Temporal lobe (tissue), 2 donors: ENCODE measurements around a stretch of chr12.

DNA sequence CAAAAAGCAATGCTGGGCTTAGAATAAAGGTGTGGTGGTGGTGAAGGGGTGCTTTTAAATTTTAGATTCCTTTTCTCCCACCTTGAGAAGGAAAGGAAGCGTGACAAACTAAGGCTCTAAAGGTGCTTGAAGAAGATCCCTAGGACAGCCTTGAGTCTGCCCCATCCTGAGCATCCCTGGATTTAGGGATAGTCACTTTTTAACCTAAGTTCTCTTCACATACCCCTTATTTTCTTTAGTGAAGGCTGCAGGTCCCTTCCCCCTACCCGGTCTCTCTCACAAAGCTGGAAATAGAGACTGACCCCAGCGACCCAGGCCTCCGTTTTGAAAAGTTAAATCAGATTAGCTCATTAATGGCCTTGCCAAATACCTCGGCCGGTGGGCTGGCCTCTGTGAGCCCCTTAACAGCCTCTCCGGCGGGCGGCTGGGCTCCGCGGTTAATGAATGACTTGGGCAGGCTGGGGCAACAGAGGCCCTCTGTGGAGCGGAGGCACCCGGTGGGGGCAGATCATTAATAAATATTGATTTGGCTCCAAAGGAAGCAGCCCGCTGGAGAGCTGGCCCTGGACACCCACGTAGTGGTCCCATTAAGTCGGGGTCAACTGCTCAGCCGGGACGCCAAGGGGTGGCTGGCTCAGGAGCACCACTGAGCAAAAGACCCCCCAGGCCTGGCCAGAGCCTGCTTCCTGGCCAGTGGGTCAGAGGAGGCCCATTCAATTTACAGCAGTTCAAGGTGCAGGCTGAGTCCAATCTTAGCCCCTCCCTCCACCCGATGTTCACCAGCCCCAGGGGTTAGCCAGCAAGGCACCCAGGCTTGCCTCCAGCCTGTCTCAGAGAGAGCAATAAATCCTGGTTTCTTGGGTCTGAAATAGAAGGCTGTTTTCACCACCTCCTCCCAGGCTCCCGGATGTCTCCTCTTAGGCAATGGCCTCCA is 31.8 kb downstream of the PAH start:
- RAMPAGE, long total RNA: no peak

GRCh38 chr12:103580252-103580600 is 6.8 kb upstream of the STAB2 start:
- RAMPAGE, long total RNA: no peak

DNA sequence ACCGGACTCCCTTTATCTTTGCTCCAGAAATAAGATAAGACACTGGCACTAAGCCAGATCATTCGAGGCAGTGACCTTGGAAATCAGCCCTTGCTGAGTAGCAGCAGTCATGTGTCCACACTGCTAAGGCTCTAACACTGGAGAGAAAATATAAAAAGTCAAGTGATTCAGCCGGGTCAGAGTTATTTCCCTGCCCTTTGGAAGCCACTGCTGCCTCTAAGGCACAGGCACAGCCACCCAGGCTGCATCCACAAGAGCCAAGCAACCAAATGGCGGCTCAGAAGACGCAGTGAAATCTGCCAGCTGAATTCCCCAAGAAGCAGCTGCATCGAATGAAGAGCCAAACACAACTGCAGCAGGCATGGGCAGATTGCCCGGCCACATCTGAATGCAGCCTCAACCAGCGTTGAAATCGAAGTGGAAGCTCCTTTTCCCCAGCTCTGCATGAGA is 40.7 kb downstream of the NT5DC3 start:
- RAMPAGE, long total RNA: no peak

GRCh38 chr12:104291599-104291956 is 12.0 kb upstream of the EID3 start:
- RAMPAGE, long total RNA: no peak

DNA sequence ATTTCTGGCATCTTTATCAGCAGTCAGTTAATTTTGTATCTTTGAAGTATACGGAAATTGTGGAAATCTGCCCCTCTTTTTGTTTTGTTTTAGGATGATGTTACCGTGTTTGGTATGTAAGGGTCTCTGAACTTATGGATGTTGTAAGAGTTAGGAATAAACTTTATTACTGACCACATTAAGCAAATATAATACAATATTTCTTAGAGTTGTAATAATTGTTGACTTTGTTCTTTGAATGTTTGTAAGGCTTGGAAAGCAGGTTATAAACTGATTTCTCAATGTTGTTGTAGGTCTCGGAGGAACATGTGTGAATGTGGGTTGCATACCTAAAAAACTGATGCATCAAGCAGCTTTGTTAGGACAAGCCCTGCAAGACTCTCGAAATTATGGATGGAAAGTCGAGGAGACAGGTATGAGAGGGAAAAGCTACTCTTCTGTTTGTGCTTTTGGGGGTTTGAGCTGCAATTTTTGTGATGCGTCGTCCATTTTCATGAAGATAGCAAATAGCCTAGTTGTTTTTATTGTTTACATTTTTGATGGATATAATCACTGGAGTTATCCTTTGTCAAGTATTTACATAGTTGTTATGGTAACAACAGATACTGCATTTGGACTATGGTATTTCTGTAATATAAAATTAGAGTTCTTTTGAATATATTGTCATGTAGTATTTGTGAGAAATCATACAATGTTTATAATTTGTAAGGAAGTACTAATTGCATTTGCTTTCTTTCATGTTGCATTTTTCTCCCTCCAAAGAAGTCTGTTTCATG is 12.1 kb downstream of the EID3 start:
- RAMPAGE, long total RNA: no peak

GRCh38 chr12:104505149-104505820 is 48.5 kb downstream of the CHST11 start:
- RAMPAGE, long total RNA: no peak

GRCh38 chr12:104582567-104583375 is 126.0 kb downstream of the CHST11 start:
- RAMPAGE, long total RNA: no peak

GRCh38 chr12:104655698-104656103 is 199.0 kb downstream of the CHST11 start:
- RAMPAGE, long total RNA: no peak

DNA sequence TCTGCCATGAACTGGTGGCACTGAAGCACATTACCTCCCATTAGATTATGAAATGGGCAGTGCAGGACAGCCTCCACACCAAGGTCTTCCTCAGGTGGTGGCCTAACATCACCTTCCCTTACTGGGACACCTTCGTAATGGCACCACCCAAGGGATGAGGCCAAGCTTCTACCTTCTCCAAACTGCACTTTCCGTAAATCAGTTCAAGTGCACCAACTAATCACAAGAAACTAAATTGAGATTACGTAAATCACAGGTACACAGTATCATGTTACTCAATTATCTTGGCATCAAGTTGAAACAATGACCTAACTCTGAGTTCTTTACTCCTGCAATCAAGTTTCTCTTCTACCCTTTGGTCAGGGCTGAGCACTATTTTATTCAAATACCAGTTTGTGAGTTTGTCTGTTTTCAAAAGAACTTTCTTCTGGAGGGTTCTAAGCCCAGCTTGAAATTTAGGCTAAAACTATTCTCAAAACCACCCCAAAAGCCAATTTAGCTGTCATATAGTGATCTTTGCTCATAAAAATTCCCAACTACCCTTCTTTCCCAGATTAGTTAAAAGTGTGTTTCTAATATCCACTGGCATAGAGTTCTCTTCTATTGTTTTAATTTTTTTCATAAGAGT is 13.7 kb downstream of the SLC41A2 start:
- RAMPAGE, long total RNA: no peak

DNA sequence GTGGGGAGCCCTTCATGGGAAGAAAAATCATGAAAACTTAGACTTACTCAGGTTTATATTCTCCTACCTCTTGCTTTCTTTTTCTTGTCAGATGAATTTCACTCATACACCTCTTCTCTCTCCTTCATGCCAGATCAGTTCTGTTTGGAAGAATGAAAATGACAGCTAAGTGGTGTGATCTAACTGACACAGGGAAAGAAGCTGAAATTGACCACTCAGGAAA is 3.7 kb upstream of the C12orf75 start:
- RAMPAGE, long total RNA: no peak

DNA sequence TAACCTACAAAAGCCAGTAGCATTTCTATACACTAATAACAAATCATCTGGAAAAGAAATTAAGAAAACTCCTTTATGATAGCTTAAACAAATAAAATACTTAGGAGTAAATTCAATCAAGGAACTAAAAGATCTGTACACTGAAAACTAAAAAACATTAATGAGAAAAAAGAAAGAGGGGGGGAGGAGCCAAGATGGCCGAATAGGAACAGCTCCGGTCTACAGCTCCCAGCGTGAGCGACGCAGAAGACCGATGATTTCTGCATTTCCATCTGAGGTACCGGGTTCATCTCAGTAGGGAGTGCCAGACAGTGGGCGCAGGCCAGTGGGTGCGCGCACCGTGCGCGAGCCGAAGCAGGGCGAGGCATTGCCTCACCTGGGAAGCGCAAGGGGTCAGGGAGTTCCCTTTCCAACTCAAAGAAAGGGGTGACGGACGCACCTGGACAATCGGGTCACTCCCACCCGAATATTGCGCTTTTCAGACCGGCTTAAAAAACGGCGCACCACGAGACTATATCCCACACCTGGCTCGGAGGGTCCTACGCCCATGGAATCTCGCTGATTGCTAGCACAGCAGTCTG is 297.7 kb downstream of the C12orf75 start:
- RAMPAGE, long total RNA: no peak

DNA sequence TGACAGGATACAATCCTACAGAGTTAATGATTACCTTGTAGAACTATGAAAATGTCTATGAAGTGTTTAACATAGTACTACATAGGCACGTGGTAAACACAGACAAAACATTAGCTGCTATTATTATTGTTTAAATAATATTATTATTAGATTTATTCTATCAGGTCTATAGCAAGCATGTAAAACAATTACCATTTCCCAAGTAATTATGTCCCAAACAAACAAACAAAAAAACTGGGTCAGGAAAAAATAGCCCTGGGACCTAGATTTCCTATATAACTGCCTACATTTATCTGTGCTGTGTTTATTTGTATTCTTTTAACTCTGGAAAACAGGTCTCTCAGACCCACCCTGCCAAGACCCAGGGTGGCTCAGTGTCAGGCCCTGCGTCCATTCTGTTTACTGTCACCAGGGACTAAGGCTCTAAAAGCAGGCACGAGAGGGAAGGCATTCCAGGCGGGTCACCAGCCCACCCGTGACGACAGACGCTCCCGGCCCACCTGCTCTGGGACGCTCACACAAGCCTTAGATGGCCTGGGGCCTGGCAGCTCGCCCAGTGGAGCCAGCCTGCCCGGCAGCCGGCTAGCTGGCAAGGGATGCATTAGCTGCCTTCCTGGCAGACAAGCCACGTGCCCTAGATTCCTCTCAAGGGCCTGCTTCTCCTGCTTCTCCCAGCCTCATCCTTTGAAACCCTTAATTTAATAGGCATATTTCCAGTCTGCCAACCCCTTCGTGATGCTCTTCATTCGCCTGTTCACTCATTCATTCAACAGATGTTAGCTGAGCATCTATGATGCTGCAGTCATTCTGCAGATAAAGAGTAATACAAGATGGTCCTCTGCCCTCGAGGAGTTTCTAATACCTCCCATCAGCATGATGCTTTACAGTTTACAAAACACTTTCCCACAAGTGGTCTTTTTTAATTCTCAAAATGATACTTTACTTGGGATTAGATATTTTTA is 9.2 kb upstream of the NUAK1 start:
- RAMPAGE, long total RNA: no peak

GRCh38 chr12:106279448-106280026 is 23.0 kb upstream of the TCP11L2 start:
- RAMPAGE, long total RNA: no peak

DNA sequence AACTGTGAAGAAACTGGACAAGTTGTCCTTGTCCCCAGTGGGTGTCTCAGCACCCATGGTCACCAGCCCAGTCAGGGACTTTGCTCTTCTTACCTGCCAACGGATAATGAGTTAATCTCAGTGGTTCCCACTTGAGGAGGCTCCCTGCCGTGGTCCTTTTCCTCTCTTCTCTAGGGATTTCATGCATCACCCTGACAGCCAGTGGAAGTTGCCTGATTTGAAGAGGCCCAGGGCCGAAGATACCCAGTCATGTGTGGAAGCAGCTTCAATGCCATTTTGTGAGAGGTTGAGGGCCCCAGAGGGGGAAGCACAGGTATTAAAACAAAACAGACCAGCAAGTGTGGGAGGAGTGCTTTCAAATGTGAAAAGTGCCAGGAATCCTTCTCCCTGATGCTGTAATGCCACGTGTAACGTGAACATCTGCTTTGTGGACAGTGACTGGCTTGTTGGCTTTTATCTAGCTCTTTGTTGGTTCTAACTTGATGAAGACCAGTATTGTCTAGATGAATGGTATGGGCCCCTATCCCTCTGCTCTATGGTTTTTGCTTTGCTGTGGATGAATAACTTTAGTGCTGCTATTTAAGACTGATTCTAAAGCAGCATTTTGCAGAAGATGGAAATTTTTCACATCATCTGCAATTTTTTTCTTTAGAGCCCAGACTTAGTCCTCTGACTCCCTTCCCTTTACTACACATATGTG is 1.5 kb downstream of the TCP11L2 start:
- RAMPAGE, long total RNA: no peak

DNA sequence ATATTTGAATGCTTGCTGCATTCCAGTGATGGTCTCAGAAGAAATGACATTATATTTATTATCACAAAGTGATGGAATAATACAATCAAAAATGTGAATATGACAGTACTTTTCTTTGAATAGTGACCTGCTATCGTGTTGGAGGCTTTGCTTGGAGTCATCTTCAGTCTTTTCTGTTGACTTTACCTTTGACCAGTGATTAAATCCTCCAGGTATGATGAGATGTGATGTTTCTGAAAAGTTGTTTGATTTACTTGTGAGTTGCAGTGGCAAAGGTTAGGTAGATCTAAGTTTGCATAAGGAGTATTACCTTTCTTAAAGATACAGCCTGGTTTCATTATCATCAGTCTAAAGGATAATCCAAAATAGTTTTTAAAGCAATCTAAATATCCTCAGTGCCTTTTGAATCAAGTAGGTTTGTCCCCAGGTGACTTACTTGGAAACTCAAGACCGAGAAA is 4.7 kb downstream of the TCP11L2 start:
- RAMPAGE, long total RNA: no peak

GRCh38 chr12:106342324-106343356 is 14.9 kb upstream of the POLR3B start:
- RAMPAGE, long total RNA: no peak

DNA sequence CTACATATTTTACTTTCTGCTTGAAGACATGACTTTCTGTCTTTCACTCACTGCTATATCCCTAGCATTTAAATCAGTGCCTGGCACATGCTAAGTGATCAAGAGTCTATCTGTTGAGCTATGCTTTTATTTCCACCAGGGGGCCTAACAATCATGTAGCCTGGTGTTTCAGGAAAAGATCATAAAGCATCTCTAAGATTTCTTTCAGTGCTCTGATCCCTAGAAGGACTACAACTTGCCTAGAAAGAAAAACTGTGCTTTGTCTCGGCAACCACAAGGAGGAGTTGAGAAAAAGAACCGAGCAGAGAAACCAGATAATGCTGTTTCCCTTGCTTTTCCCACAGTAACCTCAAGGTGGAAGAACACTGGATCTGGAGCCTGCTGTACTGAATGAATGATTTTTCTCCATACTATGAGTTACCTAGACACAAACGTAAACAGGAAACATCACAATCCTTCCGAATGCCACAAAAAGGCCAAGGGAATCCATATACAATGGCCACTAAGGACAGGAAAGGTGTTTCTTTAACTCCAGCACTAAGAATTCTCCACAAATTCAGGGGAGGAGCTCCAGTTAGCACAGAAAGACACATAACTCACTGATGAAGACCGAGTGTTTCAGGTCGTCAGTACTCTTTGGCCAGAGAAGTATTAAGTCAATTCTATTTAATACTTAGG is 1.2 kb downstream of the CRY1 start:
- RAMPAGE, long total RNA: no peak

GRCh38 chr12:107348938-107349337 is 30.7 kb downstream of the ABTB3 start:
- RAMPAGE, long total RNA: no peak

GRCh38 chr12:107711873-107712601 is 26.4 kb downstream of the PWP1 start:
- RAMPAGE, long total RNA: no peak

DNA sequence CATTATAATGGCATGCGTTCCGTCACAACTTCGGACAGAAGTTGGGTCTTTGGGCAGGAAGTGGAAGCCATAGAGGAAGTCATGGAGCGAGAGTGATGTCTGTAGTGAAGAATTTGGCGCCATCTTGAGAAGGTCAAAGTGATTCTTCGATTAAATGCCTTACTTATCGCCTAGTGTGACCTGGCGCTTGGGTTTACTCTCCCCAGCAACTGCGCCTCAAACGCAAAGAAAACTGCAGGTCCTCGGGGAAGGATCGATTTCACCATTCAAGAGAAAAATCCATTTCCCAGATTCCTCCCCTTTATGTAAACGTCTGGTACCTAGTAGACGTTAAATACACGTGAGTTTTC is 362 bp upstream of the SART3 start:
- RAMPAGE, long total RNA: no peak